Psoas muscle (tissue), 2 donors: Measurements from ENCODE around the genes TWSG1 and RALBP1.

- PRO-cap, 2 experiments: no peak in any of the 2 experiments
Observed at GRCh38 chr18:8378972-8379549, 230.2 kb upstream of the RAB12 start.

- PRO-cap, 2 experiments: peak in 1 of 2 experiments; most common plus-strand start chr18:8608527 (in 1); most common minus-strand start chr18:8608408 (in 1)
Observed at GRCh38 chr18:8608303-8608684, 943 bp upstream of the RAB12 start.

DNA sequence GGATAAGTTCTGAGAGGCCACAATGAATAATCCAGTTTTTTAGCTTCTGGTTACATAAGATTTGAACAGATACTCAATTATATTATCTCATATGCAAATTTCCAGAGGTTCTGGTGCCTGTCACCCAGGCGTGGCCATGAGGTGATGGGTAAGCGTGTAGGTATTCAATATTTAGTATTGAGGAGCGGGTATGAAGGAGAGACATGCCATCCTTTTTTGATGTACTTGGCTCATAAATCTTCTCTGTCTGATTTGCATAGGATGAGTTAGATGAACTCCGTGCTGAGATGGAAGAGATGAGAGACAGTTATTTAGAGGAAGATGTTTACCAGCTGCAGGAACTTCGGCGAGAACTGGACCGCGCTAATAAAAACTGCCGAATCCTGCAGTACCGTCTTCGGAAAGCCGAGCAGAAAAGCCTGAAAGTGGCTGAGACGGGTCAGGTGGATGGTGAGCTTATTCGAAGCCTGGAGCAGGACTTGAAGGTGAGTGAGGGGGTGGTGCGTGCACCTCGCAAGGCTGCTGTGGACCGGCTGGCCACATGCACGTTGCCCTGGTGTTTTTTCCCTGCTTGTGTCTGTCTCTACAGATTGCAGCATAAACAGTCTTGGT lies 12.9 kb downstream of the MTCL1 start:
- PRO-cap, 2 experiments: no peak in any of the 2 experiments

- PRO-cap, 2 experiments: no peak in any of the 2 experiments
Observed at GRCh38 chr18:8766128-8766423, 60.7 kb downstream of the MTCL1 start.

DNA sequence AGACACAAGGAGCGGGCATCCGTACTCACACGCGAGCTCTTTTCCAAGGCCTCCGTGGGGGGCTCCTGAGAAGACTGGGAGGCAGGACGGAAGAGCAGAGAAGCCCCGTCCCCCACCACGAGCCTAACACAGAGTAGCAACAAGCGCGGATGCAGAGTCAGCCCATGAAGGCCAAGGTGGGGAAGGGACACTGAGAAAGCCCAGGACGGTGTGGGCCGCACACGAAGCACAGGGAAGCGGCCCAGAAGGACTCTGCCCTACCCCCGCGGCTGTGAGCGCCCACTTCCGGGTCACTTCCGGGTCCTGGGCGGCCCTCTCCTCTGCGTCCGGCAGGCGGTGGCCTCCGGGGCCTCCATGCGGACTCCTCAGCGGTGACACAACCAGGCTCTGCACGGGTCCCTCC lies 151.5 kb downstream of the MTCL1 start:
- PRO-cap, 2 experiments: no peak in any of the 2 experiments

DNA sequence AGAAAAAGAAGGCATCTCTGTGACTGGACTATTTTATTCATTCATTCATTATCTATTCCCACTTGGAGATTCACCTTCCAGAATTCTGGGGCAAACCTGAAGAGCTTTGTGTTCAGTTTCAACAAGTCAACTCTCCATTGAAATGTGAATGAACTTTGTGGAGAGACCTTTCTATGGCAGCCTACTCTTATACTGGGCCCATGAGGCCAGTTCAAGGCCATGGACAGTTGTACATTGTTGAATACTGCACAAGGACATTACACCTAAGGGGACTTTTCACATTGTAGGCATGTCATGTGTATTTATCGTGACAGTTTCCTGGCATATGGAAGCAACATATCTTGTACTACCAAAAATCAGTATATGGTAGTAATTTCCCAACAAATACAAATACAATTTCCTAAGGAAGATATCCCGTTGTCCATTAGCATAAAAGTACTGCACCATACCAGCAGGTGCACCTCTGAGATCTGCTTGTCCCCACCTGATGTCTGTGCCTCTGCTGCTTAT lies 88.3 kb upstream of the NDUFV2 start:
- PRO-cap, 2 experiments: no peak in any of the 2 experiments

DNA sequence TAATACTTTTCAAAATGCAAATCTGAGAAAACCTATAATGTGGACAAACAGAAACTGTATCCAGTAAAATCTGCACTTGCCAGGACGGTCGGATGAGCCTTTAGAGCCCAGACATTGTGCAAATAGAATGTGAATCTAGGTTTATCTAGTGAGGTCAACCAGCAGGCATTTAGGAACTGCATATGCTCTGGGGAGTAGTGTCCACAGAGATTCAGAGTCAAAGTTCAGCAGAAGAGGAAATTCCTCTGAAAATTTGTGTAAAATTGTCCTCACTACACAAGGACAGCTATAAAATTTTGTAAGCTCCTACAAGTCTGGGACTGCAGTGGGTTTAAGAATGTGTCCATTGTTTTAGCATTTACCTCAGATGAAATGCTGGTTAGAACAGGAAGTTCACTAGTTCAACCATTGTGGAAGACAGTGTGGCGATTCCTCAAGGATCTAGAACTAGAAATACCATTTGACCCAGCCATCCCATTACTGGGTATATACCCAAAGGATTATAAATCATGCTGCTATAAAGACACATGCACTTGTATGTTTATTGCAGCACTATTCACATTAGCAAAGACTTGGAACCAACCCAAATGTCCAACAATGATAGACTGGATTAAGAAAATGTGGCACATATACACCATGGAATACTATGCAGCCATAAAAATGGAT lies 9.7 kb upstream of the NDUFV2 start:
- PRO-cap, 2 experiments: no peak in any of the 2 experiments

DNA sequence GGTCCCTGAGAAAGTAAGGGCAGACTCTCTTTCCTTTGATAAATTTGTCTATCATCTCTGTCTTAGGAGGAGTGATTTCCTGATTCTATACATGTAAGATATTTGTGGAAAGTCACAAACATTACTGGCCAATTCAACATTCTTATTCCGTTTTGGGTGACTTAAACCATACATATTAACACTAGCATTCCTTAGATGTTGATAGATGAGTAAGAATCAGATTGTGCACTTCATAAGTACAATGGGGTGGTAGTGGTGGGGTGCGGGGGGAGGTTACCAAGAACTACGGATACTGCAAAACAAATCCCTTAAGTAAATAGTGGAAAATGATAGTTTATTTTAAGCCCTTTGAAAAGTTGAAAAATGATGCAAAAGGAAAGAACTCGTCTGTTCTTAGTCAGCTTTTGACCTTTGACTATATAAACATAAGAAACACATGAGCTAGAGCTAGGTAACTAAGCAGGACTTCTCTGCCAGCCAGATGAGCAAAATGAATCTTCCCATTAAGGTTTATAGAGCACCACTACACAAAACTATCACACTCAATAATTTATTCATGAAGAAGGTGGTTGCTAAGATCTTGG lies 7.8 kb upstream of the NDUFV2 start:
- PRO-cap, 2 experiments: no peak in any of the 2 experiments

GRCh38 chr18:9095153-9095675 lies 7.3 kb upstream of the NDUFV2 start:
- PRO-cap, 2 experiments: no peak in any of the 2 experiments

GRCh38 chr18:9103404-9103978 lies 992 bp downstream of the NDUFV2 start:
- PRO-cap, 2 experiments: no peak in any of the 2 experiments

GRCh38 chr18:9117165-9117741 lies 14.8 kb downstream of the NDUFV2 start:
- PRO-cap, 2 experiments: no peak in any of the 2 experiments

DNA sequence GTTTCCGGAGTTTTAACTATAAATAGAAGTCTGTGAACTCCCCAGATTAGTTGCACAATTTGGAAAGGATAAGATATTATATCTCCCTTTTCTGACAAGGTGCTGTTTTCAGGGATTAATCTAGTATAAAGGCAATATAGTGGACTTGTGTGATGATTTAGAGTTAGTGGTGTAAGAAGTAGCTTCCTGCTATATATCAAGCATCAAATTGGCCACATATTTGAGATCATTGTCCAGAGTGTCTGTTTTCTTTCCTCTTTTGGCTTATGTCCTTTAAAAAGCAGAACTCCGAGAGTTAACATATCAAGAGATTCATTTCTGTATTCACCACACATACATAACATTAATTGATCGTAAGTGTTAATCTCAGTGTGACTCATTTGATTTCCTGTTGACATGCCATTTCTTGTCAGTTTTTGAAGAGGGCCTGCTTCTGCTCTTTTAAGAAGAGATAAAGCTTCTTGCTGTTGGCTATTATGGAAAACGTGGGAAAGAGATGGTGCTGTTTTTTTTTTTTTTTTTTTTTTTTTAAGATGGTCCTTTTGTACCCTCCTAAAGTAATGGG lies 15.9 kb downstream of the NDUFV2 start:
- PRO-cap, 2 experiments: no peak in any of the 2 experiments

DNA sequence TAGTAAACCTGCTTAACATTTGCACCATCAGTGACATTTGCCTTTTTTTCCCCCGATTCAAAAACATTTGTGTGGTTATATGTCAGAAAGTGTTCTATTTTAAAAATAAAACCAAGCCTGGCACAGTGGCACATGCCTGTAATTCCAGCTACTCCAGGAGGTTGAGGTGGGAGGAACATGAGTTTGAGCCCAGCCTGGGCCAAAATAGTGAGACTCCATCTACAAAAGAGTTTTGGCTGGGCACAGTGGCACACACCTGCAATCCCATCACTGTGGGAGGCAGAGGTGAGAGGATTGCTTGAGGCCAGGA lies 9.5 kb downstream of the ANKRD12 start:
- PRO-cap, 2 experiments: no peak in any of the 2 experiments

- PRO-cap, 2 experiments: no peak in any of the 2 experiments
Observed at GRCh38 chr18:9186490-9186764, 49.8 kb downstream of the ANKRD12 start.

GRCh38 chr18:9334321-9335432 lies at the start of gene TWSG1:
TSS of gene TWSG1 (plus strand) at chr18:9334773.
- PRO-cap, 2 experiments: peak in 2 of 2 experiments; most common plus-strand start chr18:9334773 (in 2); most common minus-strand start chr18:9334421 (in 1)

- PRO-cap, 2 experiments: peak in 2 of 2 experiments; most common plus-strand start chr18:9475548 (in 2)
Observed at GRCh38 chr18:9475330-9476068, at the start of gene RALBP1. TSS of gene RALBP1 (plus strand) at chr18:9475513.

DNA sequence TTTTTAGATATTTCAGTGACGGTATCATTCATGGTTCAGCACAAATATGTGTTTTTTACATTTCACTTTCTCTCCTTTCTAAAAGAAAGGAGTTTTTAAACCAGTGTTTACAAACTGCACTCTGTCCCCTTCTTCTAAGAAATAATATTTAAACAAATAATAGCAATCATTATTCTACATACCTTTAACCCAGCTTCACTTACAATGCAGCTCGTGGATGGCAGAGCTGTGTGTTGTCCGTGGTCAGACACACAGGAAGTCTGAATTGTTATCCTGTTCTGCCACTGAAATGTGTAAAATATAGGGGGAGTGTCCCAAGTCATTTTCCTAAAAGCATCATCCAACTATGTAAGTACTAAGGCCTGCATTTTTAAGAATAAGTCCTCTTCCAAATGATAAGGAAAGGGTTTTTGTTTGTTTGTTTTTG lies 2.6 kb upstream of the PPP4R1 start:
- PRO-cap, 2 experiments: no peak in any of the 2 experiments

- PRO-cap, 2 experiments: no peak in any of the 2 experiments
Observed at GRCh38 chr18:9707024-9707854, 862 bp upstream of the RAB31 start.

DNA sequence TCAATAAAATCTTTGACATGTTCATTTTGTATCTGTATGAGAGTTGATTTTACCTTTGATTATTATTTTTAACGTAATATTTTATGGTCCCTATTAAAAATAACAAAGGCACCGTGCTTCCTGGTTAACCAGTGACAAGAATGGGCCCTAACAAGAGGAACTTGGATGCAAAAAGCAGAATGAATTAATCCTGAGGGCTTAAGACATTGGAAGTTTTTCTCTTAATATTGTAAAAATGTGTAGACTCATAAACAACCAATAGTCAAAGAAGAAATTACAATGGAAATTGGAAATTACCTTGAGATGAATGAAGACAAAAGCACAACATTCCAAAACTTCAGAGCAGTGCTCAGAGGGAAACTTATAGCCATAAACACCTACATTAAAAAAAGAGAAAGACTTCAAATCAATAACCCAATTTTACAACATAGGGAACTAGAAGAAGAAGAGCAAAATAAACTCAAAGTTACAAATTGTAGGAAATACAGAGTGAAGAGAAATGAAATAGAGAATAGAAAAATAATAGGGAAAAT lies 36.4 kb downstream of the RAB31 start:
- PRO-cap, 2 experiments: no peak in any of the 2 experiments

GRCh38 chr18:9824292-9824771 lies 61.4 kb upstream of the TXNDC2 start:
- PRO-cap, 2 experiments: no peak in any of the 2 experiments